ENCODE measurements around a stretch of chr16.

DNA sequence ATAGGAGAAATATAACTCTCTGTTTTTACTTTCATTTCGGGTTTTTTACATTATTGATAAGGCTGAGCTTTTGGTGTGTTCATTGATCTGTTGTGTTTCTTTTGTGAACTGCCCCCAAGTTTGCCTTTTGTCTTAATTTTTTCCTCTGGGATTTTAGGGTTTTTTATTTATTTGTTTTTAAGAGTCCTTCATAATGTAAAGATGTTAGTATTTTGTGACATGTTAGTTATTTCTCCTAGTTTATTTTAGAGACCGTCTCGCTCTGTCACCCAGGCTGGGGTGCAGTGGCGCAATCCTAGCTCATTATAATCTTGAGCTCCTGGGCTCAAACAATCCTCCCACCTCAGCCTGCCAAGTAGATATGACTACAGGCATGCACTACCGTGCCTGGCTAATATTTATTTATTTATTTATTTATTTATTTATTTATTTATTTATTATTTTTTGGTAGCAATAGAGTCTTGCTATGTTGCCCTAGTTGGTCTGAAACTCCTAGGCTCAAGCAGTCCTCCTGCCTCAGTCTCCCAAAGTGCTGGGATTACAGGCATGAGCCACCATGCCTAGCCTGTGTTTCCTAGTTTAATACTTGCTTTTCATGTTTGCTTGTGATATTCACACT lies 37.3 kb upstream of the ARHGAP17 start:
- PRO-cap: no peak
- RAMPAGE, long total RNA, 2 experiments: no peak in any of the 2 experiments

DNA sequence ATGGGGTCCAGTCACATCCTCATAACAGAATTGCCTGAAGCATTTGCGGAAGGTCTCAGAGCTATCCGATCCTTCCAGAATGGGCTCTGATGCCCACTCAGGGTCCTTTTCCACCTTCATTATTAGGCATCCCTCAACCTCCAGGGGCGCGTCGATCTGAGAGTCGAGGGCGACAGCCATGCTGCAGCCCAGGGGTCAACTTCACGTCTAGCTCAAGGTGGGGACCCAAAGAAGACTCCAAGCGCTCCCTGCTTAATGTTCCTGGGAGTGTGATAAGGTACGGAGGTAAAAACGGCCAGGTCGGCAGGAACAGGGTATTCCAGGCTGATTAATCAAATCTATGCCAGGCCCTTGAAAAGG lies 717 bp downstream of the ZKSCAN2 start:
- PRO-cap: no peak
- RAMPAGE, long total RNA, 2 experiments: no peak in any of the 2 experiments

DNA sequence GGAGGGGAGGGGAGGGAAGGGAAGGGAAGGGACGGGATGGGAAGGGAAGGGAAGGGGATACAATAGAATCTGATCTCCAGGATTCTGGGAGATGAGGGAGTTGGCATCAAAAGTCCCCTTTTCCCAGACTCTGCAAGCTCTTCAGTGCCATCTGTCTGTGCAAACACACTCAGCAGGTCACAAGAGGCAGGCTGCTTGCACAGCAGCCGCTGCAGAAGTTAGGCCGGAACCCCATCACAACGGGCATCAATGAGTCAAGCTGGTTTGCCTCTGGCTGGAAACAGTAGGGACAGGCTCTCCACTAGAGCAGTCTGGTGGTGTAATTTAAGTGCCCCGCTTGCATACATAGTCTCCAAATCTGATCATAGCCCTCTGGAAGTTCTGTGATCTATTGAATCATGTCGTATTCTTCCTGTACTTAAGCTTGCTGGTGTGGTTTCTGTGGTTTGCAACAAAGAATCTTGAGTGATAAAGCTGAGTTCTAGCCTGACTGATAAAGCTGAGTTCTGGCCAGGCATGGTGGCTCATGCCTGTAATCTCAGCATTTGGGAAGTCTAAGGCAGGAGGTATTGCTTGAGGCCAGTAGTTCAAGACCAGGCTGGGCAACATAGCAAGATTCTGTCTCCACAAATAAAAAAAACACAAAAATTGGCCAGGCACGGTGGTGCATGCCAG lies 33.7 kb upstream of the KDM8 start:
- PRO-cap: no peak
- RAMPAGE, long total RNA, 2 experiments: no peak in any of the 2 experiments

DNA sequence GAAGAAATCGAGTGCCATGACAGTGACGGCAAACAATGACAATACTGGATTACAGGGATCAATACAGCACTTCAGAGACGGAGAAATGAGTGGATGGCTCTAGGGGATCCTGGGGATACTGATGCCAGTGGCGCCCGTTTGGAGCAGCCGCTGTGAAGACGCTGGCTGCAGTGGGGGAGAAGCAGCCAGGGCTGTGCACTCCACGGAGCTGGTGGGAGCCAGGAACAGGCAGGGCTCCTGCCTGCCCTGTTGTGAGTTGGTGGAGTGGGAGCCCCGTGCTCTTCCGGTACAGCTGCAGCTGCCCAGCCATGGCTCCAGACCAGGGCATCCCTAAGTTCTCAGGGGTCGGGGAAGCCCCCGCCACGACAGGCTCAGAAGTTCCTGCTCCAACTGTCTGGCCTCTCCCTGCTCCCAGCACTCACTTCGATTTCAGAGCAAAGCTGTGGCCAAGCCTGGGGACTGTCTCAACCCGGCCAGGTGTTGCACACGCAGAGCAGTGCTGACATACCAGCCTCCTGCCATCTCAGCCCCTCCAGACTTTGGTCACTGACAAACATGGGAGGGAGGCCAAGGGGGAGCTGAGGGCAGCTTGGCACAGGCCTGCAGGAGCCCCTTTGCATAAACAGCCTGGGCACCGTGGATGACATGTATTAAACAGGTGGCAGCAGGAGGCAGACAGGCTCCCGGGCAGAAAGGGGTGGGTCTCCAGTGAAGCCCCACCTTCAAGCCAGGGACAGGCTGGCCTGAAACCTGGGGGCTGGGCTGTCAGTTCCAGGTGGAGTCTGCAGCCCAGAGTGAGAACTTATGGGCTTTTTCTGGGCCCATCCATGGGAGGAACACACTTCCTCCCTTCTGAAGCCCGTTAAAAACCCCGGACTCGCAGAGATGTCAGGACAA lies 13.9 kb upstream of the KDM8 start:
- PRO-cap: no peak
- RAMPAGE, long total RNA, 2 experiments: no peak in any of the 2 experiments

- PRO-cap: no peak
- RAMPAGE, long total RNA, 2 experiments: no peak in any of the 2 experiments
These were observed 5.4 kb downstream of the KDM8 start for GRCh38 chr16:27208639-27209227.

GRCh38 chr16:27213943-27215326 lies 11.1 kb downstream of the KDM8 start:
- PRO-cap: no peak
- RAMPAGE, long total RNA, 2 experiments: no peak in any of the 2 experiments

GRCh38 chr16:27222689-27223291 lies 19.5 kb downstream of the KDM8 start:
- PRO-cap: no peak
- RAMPAGE, long total RNA, 2 experiments: no peak in any of the 2 experiments

- PRO-cap: bidirectional peak, plus-strand start at chr16:27243042, minus-strand start at chr16:27242927; bidirectional peak, plus-strand start at chr16:27243497, minus-strand start at chr16:27243264
- RAMPAGE, long total RNA, 2 experiments: no peak in any of the 2 experiments
These were observed 25.5 kb downstream of the NSMCE1 start for GRCh38 chr16:27242802-27243748.

DNA sequence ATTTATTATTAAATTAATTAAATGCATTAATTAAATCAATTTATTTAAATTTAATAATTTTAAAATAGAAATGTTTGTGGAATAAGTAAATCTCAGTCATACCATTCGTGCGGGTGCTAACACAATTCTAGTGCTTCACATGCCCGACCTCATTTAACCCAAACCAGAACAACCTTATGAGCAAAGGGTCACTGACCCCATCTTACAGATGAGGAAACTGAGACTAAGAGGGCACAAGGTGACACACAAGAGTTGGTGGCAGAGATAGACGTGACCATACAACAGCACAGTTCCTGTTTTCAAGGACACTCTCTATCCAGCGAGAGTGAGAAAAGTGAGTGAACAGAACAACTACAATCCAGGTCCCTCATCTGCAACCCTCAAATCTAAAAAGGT lies 1.4 kb downstream of the NSMCE1 start:
- PRO-cap: no peak
- RAMPAGE, long total RNA, 2 experiments: no peak in any of the 2 experiments

DNA sequence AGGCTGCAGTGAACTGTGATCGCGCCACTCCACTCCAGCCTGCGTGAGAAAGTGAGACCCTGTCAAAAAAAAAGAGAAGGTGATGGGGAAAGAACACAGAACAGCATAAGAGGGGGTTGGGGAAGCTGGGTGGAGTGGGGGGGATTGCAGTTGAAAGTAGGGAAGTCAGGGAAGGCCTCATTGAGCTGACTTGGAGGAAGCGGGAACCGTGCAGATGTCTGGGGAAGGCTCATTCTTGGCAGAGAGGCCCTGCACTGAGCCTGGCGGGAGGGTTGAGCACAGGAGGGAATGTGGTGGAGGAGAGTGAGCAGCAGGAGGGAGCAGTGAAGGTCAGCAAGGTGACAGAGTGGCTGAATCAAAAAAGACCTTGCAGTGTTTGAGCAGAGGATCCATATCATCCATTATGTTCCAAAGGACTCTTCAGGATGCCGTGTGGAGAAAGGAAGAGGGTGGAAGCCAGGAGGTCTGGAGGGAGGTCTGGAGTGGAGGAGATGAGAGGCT lies 26.9 kb downstream of the IL4R start:
- PRO-cap: no peak
- RAMPAGE, long total RNA, 2 experiments: no peak in any of the 2 experiments

GRCh38 chr16:27362219-27363223 lies 39.5 kb upstream of the IL21R start:
- PRO-cap: no peak
- RAMPAGE, long total RNA, 2 experiments: no peak in any of the 2 experiments

DNA sequence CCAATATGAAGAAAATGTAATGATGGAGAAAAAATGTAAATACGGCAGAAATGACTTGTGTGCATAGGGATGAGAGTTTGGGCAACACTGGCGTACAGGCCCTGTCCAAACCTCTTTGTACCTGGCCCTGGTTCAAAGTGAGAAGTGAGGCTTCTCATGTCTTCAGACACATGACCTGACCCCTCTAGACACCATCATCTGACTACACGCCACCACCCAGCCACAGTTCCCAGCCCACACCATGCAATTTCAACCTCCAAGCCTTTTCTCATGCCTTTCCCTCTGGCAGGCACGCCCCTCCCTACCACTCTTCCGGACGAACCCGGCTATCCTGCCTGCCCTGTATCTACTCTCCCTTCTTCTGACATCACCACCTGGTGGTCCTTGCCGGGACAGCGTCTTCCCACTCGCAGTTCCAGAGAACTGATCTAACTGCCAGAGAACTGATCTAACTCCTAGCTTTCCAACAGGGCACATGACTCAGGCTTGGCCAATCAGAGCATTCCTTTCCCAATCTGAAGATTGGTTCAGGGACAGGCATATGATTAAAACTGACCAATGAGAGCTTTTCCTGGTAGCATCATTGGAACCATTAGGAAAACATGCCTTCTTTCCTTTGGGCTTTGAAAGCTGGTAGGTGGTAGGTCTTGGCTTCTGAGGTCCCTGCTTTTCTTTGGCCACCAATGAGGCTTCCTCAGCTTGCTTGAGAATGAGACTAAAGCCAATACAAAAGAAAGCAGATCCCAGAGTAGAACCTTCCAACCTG lies 27.0 kb upstream of the IL21R start:
- PRO-cap: unidirectional peak, minus-strand start at position 425 of the sequence
- RAMPAGE, long total RNA, 2 experiments: no peak in any of the 2 experiments

DNA sequence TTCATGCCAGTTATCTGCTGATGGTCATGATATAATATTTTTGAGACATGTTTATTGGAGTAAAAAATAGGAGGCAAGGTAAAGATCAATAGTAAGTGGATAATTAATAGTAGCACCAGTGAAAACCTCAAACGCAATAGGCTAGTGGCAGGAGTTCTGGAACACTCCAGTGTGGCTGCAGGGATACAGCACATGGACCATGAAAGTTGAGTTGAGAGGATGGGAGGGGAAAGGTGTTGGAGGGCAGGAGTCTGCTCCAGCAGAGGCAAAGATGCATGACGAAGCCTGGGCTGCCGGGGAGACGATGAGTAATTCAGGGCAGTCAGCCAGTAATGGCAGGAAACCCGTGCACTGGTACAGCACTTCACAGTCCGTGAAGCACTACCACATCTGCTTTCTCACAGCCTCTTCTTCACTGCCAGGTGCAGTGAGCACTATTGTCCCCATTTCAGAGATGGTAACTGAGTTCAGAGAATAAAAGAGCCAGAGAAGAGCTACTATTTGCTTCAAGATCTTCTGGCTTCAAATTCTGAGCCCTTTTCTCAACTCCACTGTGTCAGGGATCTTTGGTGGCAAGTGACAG lies 24.4 kb downstream of the IL21R start:
- PRO-cap: no peak
- RAMPAGE, long total RNA, 2 experiments: no peak in any of the 2 experiments

DNA sequence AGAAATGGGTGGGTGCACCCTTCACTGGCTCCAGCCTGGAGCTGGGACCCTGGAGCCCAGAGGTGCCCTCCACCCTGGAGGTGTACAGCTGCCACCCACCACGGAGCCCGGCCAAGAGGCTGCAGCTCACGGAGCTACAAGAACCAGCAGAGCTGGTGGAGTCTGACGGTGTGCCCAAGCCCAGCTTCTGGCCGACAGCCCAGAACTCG lies 46.5 kb downstream of the IL21R start:
- PRO-cap: no peak
- RAMPAGE, long total RNA, 2 experiments: no peak in any of the 2 experiments

GRCh38 chr16:27521998-27522772 lies 27.5 kb downstream of the GTF3C1 start:
- PRO-cap: unidirectional peak, plus-strand start at chr16:27522445
- RAMPAGE, long total RNA, 2 experiments: no peak in any of the 2 experiments

DNA sequence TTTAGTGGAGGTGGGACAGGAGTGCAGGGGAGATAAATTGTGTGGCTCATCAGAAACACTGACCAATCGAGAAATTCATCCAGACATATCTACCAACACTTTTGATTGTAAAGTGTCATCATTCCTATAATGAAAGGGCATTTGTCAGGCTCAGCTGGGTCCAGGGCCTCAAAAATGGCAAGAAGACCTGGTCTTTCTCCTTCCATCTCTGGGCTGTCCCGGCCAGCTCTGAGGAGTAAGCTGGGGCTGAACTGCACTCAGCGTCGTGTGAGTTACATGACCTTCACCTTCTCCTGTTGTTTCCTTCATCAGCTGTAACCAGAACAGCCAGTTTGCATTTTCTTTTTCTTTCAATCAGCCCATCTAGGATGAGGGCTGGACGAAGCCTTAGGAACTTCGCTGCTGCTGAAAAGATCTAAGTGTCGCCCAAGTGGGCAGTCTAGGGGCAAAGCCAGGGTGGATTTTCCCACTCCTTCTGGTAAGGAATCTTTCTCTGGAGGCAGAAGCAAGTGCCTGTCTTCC lies 25.5 kb downstream of the KATNIP start:
- PRO-cap: no peak
- RAMPAGE, long total RNA, 2 experiments: no peak in any of the 2 experiments

GRCh38 chr16:27718104-27718609 lies 168.2 kb downstream of the KATNIP start:
- PRO-cap: no peak
- RAMPAGE, long total RNA, 2 experiments: no peak in any of the 2 experiments

GRCh38 chr16:27894158-27894419 lies 169.4 kb downstream of the GSG1L start:
- PRO-cap: no peak
- RAMPAGE, long total RNA, 2 experiments: no peak in any of the 2 experiments

GRCh38 chr16:28101207-28102020 lies 37.9 kb upstream of the GSG1L start:
- PRO-cap: no peak
- RAMPAGE, long total RNA, 2 experiments: no peak in any of the 2 experiments

- PRO-cap: no peak
- RAMPAGE, long total RNA, 2 experiments: no peak in any of the 2 experiments
These were observed 40.2 kb upstream of the GSG1L start for GRCh38 chr16:28103609-28104238.

All from prostate gland (tissue), 2 donors.